Transverse colon (tissue), 4 donors: ENCODE measurements around a stretch of chr4.

- PRO-cap, result no peak
- RAMPAGE, long total RNA, 4 experiments, result no peak in any of the 4 experiments
Observed at GRCh38 chr4:184246017-184246537, 28.4 kb upstream of the ENPP6 start.

GRCh38 chr4:184264218-184264735, 46.6 kb upstream of the ENPP6 start:
- PRO-cap, result no peak
- RAMPAGE, long total RNA, 4 experiments, result no peak in any of the 4 experiments

- PRO-cap, result no peak
- RAMPAGE, long total RNA, 4 experiments, result no peak in any of the 4 experiments
Observed at GRCh38 chr4:184344920-184346051, 127.6 kb upstream of the ENPP6 start.

DNA sequence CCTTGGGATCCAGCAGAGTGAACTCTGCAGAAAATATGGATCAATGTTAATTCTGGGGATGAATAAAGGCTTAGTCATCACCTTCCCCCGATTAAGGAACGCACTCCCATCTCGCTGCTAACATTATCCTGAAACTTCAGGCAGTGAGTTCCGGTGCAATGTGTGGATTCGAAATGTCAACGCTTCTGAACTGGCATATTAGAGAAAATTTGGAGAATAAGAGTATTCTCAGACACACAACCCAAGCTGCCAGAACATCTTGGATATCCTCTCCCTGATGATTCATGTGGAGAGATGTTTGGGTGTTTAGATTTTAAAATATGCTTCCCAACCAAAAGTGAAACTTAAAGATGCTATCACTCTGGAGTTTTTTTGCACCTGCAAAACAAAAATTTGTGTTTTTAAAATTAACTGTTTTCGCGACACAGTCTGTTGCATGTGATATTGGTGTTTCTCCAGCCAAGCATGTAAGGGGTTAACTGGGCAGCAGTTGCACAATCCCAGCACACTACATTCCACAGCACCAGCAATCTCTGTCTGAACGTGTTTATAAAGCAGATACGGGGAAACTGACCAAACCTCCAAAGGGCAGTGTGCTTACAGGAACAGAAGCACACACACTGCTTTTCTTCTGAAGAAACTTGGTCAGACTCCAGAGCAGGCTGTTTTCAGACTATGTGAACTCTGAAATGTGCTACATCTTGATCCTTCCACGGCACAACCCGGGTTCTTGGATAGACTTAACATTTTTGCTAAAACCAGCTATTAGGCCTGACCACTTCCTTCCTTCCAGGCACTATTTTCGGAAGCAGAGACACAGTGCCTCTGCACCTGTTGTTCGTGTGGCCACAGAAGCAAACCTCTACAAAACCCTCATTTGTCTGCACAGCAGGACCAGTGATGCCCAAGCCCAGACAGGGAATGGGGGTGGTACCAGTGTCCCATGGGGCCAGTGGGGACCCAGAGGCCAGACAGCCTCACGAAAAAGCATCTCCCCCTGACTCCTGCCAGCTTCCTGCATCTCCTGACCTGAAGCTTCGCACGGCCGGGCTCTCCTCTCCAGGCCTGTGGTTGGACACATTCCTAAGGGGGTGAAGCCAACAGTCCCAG, 90.3 kb downstream of the IRF2 start:
- PRO-cap, result bidirectional peak, plus-strand start at position 591 of the sequence, minus-strand start at position 525 of the sequence
- RAMPAGE, long total RNA, 4 experiments, result no peak in any of the 4 experiments

DNA sequence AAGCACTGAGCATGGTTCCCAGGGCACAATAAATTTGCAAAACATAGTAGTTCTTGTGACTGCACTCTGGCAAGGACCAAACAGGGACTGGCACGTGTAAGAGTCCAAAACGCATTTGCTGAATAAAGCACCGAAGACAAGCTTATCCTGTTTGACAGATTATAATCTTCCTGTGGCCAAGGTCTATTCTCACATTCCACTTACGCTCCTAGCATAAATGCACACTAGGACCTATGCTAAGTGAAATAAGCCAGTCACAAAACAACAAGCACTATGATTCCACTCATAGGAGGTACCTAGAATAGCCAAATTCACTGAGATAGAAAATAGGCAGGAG, 77.4 kb downstream of the IRF2 start:
- PRO-cap, result no peak
- RAMPAGE, long total RNA, 4 experiments, result no peak in any of the 4 experiments

DNA sequence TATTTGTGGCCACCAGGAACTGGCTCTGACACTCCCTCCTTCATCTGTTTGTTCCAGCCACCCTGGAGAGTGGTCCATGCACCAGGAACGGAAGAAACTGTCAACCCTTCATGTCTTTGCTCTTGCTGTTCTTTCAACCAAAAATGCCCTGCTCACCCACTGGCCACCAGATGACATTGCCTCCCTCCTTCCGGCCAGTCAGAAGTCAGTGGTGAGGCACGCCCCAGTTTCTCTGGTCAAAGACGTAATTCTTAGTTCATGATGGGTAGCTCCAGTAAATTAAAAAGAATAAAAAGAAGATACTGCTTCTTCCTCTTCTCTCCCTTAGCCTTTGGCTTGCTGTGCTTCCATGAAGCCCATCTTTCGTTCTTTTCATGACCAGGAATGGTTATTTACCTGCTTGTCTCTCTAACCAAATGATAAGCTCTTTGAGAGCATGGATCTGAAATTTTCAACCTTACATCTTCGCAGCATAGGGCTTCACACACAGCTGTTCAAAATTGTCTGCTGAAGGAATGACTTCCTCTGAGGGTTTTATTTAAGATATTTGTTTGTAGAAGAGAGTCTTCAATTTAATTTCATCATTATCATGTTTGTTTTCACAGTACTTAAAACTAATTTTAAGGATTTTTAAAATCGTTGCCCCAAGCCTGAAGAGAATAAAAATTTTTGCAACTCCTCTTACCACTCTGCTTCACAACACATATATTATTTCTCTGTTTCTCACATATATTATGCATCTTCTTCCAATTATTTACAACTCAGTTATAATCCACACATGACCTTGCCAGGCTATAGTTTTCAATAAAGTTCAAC, 16.2 kb downstream of the IRF2 start:
- PRO-cap, result unidirectional peak, minus-strand start at position 99 of the sequence; unidirectional peak, minus-strand start at position 145 of the sequence
- RAMPAGE, long total RNA, 4 experiments, result no peak in any of the 4 experiments

- PRO-cap, result no peak
- RAMPAGE, long total RNA, 4 experiments, result no peak in any of the 4 experiments
Observed at GRCh38 chr4:184475444-184475785, 1.1 kb upstream of the IRF2 start.

- PRO-cap, result no peak
- RAMPAGE, long total RNA, 4 experiments, result no peak in any of the 4 experiments
Observed at GRCh38 chr4:184745450-184746270, 11.8 kb upstream of the CENPU start.

DNA sequence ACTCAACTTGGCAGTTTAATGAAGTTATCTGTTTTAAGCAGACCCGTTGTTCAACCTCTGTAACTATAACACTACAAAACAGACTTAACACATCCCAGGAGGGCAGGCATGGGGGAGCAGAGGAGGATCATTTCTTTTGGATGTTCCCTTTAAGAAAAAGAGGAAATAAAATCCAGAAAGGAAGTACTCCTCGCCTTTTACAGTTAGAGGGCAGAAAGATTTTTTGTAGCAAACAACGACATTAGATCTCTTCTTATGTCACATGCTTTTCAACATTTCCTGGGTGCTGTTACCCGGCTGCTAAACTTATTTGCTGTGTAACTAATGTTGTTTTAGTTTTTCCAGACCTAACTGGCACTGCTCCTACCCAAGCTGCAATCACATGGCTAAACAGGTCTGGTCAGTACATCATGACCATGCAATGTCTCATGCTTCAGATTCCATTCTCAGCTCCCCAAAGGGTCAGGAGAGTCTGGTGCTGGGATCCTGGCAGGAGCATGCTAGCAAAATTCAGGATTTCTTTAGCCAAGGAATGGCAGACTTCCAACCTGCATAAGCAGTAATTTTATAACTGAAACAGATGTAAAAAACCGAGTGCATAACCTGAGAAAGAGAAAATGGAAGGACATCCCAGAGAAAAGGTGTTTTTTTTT, 12.5 kb upstream of the CENPU start:
- PRO-cap, result no peak
- RAMPAGE, long total RNA, 4 experiments, result no peak in any of the 4 experiments

DNA sequence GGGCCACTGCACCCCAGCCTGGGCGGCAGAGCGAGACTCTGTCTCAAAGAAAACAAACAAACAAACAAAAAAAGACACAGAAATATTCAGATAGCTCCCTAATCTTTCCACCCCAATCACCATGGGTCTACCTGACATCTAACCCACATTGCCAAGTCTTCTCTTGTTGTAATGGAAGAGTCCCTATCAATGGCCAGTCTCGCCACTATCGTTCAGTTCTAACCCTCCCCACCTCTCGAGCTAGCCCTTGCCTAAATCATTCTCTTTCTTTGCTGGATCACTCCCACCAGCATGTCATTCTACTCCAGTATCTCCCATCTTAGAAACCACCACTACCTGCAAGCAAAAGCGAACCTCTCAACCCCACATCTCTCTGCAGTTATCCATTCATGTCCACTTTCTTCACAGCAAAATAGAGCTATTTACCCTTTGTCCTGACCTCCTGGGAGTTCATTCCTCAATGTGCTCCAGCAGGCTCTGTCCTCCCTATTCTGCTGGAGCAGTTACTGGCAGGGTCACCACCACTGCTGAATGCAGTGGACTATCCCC, 16.2 kb upstream of the CENPU start:
- PRO-cap, result no peak
- RAMPAGE, long total RNA, 4 experiments, result no peak in any of the 4 experiments

DNA sequence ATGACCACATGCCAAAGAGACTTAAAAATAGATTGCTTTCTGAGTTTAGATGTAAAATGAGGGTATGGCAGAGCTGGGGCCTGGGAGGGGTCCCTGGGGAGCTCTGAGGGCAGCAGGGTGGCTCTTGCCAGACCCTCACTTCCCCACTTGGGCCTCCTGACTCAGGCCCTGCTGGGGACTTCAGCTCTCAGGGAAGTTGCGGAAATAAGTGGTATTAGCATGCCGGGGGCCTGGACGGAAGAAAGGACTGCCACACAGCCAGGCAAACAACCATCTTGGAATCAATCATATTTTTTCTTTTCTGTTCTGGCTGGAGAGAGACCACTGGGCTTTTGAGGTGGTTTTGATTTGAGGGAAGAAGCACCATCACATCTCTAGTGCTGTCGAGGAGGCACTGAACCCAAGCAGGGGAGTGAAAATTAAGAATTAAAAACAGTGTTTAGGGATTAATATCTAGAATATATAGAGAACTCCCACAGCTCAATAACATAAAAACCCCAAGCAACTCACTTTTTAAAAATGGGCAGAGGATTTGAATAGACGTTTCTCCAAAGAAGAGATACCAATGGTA, 19.1 kb upstream of the CENPU start:
- PRO-cap, result no peak
- RAMPAGE, long total RNA, 4 experiments, result no peak in any of the 4 experiments

GRCh38 chr4:184776296-184777027, 42.6 kb upstream of the CENPU start:
- PRO-cap, result no peak
- RAMPAGE, long total RNA, 4 experiments, result start-site peak on the minus strand in 1 of 4 experiments, at chr4:184776516-184776642 at its widest, 15 reads per replicate

DNA sequence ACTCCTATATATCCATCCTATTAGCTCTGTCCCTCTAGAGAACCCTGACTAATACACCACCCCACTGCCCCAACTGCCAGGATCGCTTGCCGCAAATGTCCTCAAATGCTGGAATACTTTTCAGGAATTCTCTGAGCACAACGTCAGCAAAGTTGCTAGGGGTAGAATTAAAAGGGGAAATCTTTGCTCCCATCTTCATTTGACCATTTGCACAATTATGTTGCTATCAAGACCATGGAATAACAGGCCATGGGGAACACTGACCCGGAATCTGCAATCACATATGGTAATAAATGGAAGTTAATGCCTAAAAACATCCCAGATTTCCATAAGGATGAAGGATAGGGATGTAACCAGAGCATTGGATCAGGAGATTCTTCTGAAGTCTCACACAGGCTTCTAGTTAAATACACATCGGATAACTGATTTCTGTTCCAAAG, 29.4 kb downstream of the ACSL1 start:
- PRO-cap, result no peak
- RAMPAGE, long total RNA, 4 experiments, result no peak in any of the 4 experiments

DNA sequence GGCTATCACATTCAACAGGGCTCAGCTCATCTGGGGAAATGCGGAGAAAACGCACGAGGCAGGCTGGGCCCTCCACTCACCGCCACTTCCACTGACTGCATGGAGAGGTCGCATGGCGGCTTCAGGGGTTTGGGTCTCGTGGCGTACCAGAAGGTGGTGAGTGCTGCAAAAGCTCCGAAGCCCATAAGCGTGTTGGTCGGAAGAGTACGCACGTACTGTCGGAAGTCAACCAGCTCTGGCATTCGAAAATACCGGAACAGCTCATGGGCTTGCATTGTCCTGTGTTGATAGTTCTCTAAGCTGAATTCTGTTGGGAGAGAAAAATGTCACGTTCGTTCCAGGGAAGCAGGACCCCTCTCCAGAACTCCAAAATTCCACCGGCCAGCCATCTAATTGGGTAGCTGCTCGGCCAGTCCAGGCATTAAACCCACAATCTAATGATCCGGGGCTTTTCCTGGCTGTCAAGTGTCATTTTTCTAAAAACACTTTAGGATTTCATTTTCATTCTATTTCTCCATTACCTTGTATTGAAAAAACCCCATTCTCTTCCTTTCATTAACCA, 22.4 kb downstream of the ACSL1 start:
- PRO-cap, result no peak
- RAMPAGE, long total RNA, 4 experiments, result start-site peak on the minus strand in 1 of 4 experiments, centred at position 213 of the sequence, 18 reads per replicate

DNA sequence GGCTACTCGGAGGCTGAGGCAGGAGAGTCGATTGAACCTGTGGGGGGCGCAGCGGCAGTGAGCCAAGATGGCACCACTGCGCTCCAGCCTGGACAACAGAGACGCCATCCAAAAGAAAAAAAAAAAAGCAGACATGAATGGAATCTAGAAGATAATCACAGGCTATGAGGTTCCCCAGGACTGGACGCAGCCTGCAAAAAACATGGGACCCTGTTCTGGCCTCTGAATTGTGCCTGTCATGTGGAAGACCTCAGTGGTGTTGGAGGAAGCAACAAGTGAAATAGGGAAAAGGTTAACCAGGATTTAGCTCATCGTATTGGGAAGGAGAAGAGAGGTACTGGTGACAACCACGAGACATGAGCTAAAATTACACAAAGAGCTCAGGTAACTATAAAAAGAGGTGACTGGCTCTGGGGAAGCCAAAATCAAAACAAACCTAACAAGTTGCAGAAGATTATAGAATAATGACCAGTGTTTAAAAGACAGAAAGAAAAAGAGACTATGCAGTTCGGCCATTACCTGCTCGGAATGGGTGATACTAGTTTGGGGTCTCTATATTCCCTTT, 9.7 kb downstream of the ACSL1 start:
- PRO-cap, result no peak
- RAMPAGE, long total RNA, 4 experiments, result no peak in any of the 4 experiments

- PRO-cap, result bidirectional peak, plus-strand start at chr4:184968931, minus-strand start at chr4:184968794
- RAMPAGE, long total RNA, 4 experiments, result no peak in any of the 4 experiments
Observed at GRCh38 chr4:184968680-184969152, 49.6 kb upstream of the HELT start.

DNA sequence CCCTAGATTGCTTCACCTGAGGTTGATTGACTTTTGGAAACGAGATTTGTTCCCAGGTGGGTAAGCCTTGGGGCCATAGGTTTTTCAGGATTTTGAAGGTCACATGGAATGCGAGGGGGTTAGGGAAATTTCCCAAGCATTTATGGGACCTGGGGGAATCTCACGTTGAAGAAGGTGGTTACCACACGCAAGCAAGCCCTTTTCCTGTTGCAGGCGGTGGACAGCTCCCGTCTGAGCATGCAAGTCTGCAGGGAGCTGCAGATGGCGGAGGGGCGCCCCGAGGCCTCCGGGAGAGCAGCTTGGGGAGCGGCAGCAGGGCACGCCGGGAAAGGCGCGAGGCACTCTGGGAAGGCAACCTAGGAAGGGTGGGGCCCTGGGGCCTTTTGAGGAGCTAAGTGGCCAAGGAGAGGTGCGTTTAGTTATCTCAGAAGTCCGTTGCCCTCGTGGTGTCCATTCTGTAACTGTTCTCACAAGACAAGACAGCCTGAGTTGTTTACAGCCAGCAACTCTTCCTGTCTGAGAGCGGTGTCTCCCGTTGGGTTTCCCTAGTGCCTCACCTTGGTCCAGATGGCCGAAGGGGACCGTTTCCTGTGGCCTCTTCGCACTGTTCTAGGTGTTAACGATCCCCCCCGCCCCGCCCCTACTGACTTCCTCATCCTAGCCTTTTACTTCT, 57.0 kb upstream of the SLC25A4 start:
- PRO-cap, result no peak
- RAMPAGE, long total RNA, 4 experiments, result no peak in any of the 4 experiments

GRCh38 chr4:185108020-185108457, 35.0 kb upstream of the SLC25A4 start:
- PRO-cap, result no peak
- RAMPAGE, long total RNA, 4 experiments, result no peak in any of the 4 experiments

- PRO-cap, result no peak
- RAMPAGE, long total RNA, 4 experiments, result no peak in any of the 4 experiments
Observed at GRCh38 chr4:185119781-185120413, 23.2 kb upstream of the SLC25A4 start.

DNA sequence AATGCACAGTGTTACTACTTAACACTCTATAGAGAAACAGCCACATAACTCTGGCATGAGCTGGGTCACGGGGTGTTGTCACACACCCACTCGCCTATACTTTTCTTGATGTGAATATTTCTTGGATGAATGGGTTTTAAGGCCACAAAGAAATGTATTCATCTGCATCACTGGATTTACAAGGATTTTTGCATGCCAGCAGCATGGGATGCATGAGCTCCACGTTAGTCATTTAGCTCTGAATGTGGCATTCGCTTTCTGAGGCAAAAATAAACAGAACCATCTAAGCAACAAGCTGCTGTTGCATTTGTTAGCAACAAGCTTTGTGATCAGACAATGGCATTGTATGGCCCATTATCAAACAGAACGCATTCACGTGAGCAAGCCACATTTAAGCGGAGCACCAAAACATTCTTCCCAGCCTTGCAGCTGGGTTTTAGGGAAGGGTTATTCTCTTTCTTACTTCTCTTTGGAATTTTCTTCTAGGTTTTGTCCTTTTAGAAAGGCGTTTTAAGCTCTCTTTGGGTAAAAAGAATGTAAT, 89.6 kb downstream of the LRP2BP start:
- PRO-cap, result no peak
- RAMPAGE, long total RNA, 4 experiments, result no peak in any of the 4 experiments